Cardiac ventricle fibroblast (primary cell): ENCODE measurements around the genes DHRSX and CD99.

DNA sequence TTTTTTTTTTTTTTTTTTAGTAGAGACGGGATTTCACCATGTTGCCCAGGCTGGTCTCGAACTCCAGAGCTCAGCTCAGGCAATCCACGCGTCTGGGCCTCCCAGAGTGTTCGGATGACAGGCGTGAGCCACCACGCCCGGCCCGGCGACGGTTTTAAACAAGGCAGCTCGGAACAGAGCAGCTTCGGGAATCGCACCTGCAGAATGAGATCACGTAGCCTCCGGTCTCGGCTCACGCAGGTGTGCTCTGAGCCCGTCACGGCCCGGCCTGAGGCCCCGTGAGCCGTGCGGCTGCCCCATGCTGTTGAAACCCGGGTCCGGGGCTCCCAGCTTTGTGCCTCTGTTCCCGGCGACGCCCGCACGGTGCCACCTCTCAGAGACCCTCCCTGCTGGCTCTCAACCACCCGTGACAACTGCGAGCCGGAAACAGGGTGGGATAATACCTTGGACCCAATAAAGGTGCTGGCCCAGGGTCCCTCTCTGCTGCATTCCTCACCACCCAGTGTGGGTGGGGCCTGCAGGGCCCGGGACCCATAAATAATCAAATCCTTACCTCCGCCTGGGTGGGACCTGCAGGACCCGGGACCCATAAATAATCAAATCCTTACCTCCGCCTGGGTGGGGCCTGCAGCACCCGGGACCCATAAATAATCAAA is 13.4 kb upstream of the PLCXD1 start:
- RAMPAGE, long total RNA: no peak

DNA sequence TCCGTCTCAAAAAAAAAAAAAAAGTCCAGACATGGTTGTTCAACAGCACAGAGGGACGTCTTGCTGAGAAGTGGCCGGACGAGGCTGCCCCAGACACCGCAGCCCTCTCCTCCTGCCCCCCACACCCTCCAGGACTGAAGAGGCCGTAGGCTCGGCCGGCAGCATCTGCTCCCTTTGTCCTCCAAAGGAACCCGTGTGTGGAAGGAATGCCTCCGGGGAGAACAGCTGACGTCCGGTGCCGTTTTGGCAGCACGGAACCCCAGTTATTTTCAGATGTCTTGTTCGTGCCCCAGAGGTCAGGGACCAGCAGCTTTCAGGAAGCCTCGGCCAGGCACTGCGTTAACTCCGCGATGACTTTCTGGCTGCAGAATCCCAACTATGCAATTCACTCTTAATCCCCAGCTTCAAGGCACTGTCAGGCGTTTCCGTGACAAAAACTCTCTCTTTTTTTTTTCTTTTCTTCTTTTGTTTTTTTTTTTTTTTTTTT is 10.9 kb upstream of the PPP2R3B start:
- RAMPAGE, long total RNA: no peak

- RAMPAGE, long total RNA: no peak
Measured at GRCh38 chrX:1274762-1275236, 6.2 kb downstream of the CSF2RA start.

GRCh38 chrX:1361761-1362781 is 25.5 kb downstream of the IL3RA start:
- RAMPAGE, long total RNA: no peak

- RAMPAGE, long total RNA: no peak
Measured at GRCh38 chrX:1388154-1388595, 3.7 kb downstream of the SLC25A6 start.

GRCh38 chrX:1389733-1390289 is 2.1 kb downstream of the SLC25A6 start:
- RAMPAGE, long total RNA: no peak

GRCh38 chrX:1427669-1428320 is 24.9 kb downstream of the ASMTL start:
- RAMPAGE, long total RNA: no peak

DNA sequence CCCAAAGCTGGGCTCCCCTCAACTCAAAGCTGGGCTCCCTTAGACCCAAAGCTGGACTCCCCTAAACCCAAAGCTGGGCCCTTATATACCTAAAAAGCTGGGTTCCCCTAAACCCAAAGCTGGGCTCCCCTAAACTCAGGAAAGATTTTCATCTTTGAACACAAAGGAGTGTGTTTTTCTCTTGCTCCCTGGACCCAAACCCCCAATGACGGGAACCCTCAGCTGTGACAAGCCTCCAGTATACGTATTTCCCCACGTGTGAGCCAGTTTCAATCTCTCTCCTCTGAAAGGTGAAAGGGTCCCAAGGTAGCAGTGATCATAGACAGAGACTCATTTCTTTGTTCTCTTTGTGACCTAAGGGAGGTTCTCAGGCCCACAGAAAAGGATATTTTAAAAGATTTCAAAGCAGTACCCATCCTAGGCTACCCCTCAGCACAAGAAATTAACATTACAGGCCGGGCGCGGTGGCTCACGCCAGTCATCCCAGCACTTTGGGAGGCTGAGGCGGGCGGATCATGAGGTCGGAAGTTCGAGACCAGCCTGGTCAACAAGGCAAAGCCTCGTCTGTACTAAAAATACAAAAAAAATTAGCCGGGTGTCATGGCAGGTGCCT is 31.4 kb upstream of the ASMTL start:
- RAMPAGE, long total RNA: no peak

- RAMPAGE, long total RNA: no peak
Measured at GRCh38 chrX:1546521-1547516, 9.8 kb upstream of the P2RY8 start.

DNA sequence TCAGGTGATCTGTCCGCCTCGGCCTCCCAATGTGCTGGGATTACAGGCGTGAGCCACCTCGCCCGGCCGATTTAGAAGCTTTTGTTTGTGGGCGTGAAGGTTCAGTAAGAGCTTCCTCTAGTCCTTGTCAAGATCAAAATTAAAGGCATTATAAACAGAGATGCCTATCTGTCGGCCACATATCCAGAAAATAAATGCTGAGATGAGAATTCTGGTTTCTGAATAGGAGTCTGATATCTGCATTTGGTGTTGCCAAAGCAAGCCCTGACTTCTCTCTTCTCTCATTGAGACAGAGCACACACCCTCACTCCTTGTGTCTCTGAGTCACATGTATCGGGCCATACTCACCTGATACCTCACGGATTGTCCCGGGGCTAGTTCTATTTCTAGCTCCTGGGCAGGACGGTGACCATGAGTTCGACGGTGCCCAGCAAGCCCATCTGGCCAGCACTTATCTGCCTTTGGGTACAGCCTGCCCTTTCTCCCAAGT is 158.7 kb downstream of the DHRSX start:
- RAMPAGE, long total RNA: no peak

- RAMPAGE, long total RNA: no peak
Measured at GRCh38 chrX:2382575-2383928, 117.7 kb downstream of the DHRSX start.

- RAMPAGE, long total RNA: no peak
Measured at GRCh38 chrX:2497864-2499138, 2.5 kb downstream of the DHRSX start.

- RAMPAGE, long total RNA: no peak
Measured at GRCh38 chrX:2500760-2501513, at the start of gene DHRSX. Gene DHRSX, minus strand, starts transcription at chrX:2500976.

DNA sequence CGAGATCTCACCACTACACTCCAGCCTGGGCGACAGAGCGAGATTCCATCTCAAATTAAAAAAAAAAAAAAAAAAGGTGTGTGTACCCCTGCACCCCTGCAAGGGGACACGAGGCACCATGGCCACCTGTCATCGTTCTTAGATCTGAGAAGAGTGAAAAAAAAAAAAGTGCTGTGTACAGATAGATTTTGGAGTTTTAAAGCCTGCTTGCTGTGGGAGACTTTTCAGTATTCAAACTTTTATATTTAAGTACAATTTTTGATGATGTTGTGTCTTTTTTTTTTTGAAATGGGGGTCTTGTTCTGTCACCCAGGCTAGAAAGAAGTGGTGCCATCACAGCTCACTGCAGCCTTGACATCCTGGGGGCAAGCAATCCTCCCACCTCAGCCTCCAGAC is 93.0 kb upstream of the DHRSX start:
- RAMPAGE, long total RNA: no peak

DNA sequence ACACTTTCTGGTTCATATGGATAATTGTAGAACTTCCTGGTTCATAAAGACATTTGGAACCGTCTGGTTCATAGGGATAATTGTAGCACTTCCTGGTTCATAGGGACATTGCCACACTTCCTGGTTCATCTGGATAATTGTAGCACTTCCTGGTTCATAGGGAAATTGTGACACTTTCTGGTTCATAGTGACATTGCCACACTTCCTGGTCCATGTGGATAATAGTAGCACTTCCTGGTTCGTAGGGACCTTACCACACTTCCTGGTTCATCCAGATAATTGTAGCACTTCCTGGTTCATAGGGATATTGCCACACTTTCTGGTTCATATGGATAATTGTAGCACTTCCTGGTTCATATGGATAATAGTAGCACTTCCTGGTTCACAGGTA is 61.2 kb upstream of the CD99 start:
- RAMPAGE, long total RNA: no peak

GRCh38 chrX:2690826-2691620 is at the start of gene CD99:
Gene CD99, plus strand, starts transcription at chrX:2691295.
- RAMPAGE, long total RNA: start-site peak on the plus strand at chrX:2691210-2691358, 3,134 and 542 reads in 2 replicates

GRCh38 chrX:2780357-2781591 is 28.9 kb downstream of the XG start:
- RAMPAGE, long total RNA: no peak

DNA sequence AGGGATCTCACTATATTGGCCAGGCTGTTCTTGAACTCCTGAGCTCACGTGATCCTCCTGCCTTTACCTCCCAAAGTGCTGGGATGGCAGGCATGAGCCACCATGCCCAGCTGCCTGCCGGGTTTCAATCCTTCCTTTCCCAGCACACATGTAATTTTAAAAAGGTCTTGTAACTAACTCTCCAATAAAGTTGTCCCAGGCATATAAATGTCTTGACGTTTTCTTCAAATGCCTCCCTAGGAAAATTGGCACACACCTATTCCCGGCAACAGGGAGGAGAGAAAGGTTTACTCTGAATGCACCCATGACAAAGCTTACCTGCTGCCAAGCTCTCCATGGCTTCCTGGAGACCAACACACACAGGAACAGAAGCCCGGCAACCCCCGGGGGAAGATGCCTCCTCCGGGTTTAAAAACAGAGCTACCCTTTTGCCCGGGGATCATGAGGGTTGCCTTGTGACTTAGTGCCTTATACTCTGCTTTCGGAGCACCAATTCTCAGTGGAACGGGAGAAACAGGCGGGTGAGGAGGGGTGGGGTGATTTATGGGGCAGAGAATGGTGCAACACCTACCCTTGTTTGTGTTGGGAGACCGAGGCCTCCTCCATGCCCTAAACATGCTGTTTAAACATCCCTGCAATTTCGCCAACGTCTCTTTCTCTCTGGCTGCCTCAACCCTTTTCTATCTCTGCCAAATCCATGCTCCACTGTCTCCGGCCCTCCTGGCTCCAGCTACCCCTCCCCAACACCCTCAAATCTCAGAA is 4.9 kb upstream of the GYG2 start:
- RAMPAGE, long total RNA: no peak

DNA sequence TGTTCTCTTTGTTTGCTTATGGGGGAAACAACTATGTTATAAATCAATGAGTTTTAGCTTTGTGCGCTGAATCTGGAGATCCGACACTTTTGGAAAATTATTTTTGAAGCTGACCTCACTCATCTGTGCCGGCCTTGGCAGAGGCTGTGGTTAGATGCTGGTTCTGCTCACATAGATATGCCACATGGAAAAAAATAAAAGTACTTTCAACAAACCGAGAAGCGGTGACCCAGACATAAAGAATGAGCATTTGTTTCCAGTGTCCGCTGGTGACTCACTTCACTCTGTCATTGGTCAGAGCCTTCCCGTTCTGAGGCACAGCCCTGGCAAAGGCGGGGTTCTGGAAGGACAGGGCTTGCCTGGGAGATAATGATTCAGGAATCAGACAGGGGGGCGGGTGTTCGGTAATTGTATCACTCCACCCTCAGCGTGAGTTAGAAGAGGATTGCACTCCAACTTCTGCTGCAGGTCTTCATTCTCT is 172.4 kb upstream of the MXRA5 start:
- RAMPAGE, long total RNA: no peak

DNA sequence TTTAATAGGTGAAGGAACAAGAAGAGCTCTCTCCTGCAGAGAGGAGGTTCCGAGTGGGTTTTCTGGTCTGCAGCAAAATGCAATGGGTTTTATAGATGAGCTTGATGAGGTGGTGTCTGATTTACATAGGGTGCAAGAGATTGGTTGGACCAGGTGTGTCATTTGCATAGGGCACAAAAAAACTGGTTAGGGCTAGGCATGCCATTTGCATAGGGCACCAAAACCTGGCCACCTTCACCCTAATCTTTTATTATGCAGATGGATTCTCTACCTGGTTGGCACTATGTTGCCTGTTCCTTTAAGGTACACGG is 94.4 kb upstream of the PRKX start:
- RAMPAGE, long total RNA: no peak